Mesangial cell (primary cell): ENCODE measurements around the genes ARHGEF33 and TMEM178A.

DNA sequence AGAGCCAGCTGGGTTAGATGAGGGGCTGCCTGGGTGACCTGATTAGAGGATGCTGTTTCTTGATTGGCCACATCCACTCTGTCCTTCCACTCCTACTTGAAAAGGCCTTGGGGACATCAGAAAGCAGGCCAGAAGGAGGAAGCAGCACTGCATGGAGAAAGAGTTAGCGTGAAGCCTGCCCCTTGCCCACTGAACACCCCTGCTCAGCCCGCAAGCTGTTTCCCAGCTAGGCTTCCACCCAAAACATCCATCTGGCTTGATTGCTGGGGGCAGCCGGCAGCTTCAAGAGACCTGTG, 94.1 kb downstream of the HNRNPLL start:
- RAMPAGE, long total RNA: no peak

DNA sequence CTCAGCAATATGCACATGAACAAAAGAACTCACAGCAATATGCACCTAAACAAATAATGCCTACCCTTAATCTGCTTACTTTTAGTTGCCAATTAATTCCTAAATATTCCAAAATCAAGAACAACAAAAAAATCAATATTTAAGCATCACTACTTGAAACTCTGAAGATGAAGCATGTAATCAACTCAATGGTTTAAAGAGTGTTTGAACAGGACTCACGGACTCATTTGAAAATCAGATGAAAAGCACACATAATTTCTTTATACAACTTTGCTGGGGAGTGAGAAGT, 11.8 kb downstream of the HNRNPLL start:
- RAMPAGE, long total RNA: no peak

GRCh38 chr2:38600232-38600835, 2.4 kb downstream of the HNRNPLL start:
- RAMPAGE, long total RNA: no peak

GRCh38 chr2:38665655-38666045, 264 bp upstream of the GALM start:
- RAMPAGE, long total RNA: start-site peak on the plus strand at chr2:38665909-38665913, 8 reads

GRCh38 chr2:38748508-38748748, 2.7 kb downstream of the SRSF7 start:
- RAMPAGE, long total RNA: no peak

GRCh38 chr2:38889458-38890046, at the start of gene ARHGEF33:
Gene ARHGEF33 (plus strand): TSS chr2:38889875.
- RAMPAGE, long total RNA: no peak

GRCh38 chr2:39013203-39014064, 107.4 kb downstream of the SOS1 start:
- RAMPAGE, long total RNA: no peak

- RAMPAGE, long total RNA: no peak
These were observed 98.3 kb downstream of the SOS1 start for GRCh38 chr2:39022272-39023258.

DNA sequence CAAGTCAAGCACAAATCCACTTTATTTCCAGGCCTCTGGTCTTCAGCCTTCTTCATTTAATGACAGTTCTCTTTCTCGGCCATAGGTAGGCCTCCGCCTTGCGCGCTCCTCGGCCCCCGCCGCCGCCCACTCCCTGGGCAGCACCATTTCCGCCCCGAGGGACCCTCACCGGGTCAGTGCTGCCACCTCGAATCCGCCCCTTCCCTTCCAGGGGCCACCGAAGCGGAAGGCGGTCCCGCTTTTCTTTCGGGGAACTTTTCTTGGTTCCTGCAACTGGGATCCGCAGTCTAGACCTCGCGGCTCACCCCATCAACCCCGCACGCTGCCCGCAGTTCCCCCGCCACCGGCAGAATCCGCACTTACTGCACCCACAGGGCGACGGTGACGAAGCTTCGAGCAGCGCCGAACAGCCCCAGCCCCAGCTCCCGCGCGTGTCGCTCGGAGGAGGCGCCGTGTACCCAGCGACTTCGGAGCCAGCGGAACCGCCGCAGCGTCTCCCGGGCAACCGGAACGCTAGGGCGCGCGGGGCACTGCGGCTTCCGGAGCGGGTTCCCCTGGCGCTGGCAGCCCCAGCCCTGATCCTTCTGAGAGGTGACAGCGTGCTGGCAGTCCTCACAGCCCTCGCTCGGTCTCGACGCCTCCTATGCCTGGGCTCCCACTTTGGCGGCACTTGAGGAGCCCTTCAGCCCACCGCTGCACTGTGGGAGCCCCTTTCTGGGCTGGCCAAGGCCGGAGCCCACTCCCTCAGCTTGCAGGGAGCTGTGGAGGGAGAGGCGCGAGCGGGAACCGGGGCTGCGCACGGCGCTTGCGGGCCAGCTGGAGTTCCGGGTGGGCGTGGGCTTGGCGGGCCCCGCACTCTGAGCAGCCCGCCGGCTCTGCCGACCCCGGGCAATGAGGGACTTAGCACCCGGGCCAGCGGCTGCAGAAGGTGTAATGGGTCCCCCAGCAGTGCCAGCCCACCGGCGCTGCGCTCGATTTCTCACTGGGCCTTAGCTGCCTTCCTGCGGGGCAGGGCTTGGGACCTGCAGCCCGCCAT, 123.0 kb upstream of the SOS1 start:
- RAMPAGE, long total RNA: no peak

DNA sequence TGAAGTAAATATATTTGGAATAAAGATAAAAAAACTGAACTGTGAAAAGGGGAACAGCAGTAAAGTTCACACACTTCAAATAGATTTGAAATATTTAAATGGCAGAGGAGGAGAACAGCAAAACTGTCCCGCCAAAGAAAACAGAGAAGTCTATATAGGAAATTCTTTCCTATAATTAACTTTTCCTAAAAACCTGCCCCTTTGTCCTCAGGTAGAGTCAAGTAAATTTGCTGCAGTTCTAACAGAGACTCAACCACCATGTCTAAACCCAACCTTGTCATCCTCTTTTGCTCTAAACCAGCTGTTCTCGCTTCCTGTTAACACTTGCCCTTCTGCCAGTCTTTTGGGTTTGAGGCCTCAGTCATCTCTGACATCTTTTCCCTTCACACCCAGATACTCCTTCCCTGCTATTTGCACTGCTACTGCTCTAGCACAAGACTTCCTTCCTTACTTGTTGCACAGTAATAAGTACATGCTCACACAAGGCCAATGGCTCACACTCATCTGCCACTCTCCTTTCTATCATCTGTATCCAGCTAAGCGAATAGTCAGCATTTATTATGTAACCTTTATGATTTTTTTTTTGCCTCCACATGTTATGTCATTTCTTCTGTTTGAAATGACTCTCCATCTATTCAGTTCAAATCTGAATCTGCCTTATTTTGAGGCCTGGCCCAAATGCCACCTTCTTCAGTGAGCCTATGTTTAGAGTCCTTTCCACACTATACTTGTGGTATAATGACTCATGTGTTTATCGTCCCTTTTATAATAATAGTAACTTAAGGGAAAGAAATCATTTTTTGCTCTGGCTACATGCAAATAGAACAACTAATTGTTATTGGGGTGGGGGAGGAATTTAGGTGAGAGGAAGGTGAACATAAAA, 145.3 kb upstream of the SOS1 start:
- RAMPAGE, long total RNA: no peak

GRCh38 chr2:39334018-39334599, 103.0 kb downstream of the MAP4K3 start:
- RAMPAGE, long total RNA: no peak

- RAMPAGE, long total RNA: no peak
These were observed 56.9 kb upstream of the TMEM178A start for GRCh38 chr2:39608708-39609333.

- RAMPAGE, long total RNA: no peak
These were observed at the start of gene TMEM178A for GRCh38 chr2:39665775-39666688. Gene TMEM178A (plus strand): TSS chr2:39665917.

GRCh38 chr2:39737600-39738208, 41.4 kb downstream of the THUMPD2 start:
- RAMPAGE, long total RNA: no peak

GRCh38 chr2:40220676-40221090, 231.2 kb downstream of the SLC8A1 start:
- RAMPAGE, long total RNA: no peak

- RAMPAGE, long total RNA: no peak
These were observed 220.3 kb downstream of the SLC8A1 start for GRCh38 chr2:40231547-40232032.

GRCh38 chr2:40324628-40325347, 127.1 kb downstream of the SLC8A1 start:
- RAMPAGE, long total RNA: no peak

DNA sequence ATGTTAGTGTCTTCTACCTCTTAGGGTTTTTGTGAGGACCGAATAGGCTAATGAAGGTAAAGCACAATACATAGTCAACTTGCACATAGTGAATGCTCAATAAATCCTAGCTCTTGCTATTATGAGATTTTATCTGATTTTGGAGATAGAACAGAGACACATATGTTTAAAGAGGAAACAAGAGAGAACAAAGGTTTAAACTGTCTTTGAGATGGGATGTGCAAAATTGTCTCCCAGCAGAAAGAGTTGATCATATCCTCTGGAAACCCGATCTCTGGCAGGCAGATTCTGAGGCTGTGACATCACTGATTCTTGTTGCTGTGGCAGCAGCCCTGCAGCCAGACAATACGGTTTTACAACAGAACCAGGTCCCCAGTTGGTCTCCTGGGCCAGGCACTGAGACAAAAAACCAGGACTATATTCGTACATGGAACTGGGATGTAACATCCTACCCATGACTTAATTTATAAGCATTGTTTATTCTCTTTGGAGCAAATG, 80.3 kb downstream of the SLC8A1 start:
- RAMPAGE, long total RNA: no peak

- RAMPAGE, long total RNA: no peak
These were observed 35.7 kb upstream of the SLC8A1 start for GRCh38 chr2:40487498-40488082.

- RAMPAGE, long total RNA: no peak
These were observed 265.1 kb upstream of the SLC8A1 start for GRCh38 chr2:40716965-40717345.